Bronchus (tissue), 1 donor: ENCODE measurements around the genes CNIH3 and EPHX1.

DNA sequence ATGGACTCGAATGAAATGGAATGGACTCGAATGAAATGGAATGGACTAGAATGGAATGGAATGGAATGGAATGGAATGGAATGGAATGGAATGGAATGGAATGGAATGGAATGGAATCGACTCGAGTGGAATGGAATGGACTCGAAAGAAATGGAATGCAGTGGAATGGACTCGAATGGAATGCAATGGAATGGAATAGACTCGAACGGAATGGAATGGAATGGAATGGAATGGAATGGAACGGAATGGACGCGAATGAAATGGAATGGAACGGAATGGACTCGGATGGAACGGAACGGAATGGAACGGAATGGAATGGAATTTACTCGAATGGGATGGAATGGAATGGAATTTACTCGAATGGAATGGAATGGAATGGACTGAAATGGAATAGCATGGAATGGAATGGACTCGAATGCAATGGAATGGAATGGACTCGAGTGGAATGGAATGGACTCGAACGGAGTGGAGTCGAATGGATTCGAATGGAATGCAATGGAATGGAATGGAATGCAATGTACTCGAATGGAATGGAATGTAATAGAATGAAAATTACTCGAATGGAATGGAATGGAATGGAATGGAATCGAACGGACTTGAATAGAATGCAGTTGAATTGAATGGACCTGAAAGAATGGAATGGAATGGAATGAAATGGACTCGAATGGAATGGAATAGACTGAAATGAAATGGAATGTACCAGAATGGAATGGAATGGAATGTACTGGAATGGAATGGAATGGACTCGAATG lies 100.1 kb upstream of the FBXO28 start:
- PRO-cap, result no peak

GRCh38 chr1:224212434-224213073 lies 29.5 kb downstream of the DEGS1 start:
- PRO-cap, result no peak

DNA sequence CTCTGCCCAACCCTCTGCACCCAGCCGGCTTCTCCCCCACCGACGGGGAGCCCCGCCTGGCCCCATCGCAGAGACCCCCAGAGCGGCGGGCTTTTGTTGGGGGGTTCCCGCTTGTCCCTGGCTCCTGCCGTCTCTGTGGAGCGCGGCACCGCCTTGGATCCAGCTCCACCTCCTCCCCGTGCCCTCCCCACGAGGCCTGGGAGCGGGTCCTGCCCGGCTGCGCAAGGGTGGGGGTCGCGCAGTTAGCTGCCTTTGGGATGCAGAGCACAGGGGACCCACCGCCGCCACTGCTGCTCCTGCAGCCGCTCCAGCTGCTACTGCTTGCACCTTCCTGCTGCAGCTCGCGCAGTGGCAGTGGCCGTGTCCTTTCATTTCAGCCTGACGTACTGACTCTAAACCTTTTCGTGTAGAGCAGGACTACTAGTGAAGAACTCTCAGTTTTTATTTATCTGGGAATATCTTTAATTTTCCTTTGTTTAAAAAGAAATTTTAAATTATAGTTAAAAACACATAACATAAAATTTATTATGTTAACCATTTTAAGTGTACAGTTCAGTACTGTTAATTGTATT lies 11.1 kb upstream of the NVL start:
- PRO-cap, result bidirectional peak, plus-strand start at position 258 of the sequence, minus-strand start at position 135 of the sequence; bidirectional peak, plus-strand start at position 363 of the sequence, minus-strand start at position 304 of the sequence

DNA sequence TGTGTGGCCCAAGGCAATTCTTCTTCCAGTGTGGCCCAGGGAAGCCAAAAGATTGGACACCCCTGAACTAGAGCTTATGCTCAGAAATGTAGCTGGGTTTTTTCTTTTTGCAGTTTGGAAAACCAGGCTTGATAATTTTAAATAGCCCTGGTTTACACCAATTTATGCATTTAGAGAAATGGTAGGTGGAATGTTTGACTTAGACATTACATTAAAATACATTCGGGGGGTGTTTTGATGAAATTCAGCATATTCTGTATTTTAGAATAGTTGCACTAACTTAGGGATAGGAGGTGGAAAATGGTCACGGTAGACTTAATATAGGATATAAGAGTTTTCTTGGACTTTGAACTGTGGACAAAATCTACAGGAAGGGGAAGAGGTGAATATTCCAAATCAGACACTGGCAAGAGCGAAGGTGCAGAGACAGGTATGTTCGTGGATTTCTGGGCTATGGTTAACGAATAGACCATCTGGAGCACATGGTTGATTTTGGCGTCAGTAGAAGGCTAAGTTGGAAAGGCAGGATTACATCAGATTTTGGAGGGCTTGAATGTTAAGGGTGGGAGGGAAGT lies 2.0 kb downstream of the CNIH4 start:
- PRO-cap, result no peak

GRCh38 chr1:224404864-224405348 lies 29.7 kb downstream of the WDR26 start:
- PRO-cap, result no peak

DNA sequence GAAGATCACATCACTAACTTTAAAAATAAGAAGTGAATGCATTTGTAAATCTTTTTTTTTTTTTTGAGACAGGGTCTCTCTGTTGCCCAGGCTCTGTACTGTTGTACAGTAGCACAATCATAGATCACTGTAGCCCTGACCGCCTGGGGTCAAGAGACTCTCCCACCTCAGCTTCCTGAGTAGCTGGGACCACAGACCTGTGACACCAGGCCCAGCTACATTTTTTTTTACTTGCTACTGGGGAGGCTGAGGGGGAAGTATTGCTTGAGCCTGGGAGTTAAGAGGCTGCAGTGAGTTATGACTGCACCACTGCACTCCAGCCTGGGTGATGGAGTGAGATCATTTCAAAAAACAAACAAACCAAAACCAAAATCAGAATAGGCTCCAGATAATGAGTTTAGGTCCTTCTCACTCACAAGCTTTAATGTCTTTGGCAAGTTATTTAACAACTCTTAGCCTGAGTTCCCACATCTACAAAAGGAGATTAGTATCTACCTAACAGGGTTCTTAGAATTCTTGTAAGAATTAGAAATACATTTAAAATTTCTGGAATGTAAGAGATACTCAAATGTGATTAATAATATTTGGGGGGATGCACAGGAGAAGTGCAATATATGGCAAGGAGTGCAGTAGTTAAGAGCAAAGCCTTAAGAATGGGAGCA lies 22.8 kb downstream of the WDR26 start:
- PRO-cap, result no peak

DNA sequence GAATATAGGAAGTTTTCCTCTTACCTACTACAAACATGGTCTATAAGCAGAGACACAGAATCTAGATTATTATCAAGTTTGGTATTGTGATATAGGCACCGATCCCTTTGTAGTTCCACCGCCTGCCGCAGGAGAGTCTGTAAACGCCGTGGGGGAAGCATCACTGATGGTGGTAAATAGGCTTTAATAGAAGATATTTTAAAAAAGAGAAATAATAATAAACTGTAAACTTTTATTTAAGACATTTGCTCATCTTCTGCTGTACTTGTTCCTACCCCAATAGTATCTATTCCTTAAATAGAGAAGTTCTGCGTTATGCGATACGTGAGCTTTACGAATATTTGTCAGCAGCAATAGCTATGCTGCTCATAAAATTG lies 16.4 kb downstream of the WDR26 start:
- PRO-cap, result no peak

GRCh38 chr1:224512592-224513180 lies 78.1 kb upstream of the WDR26 start:
- PRO-cap, result no peak

DNA sequence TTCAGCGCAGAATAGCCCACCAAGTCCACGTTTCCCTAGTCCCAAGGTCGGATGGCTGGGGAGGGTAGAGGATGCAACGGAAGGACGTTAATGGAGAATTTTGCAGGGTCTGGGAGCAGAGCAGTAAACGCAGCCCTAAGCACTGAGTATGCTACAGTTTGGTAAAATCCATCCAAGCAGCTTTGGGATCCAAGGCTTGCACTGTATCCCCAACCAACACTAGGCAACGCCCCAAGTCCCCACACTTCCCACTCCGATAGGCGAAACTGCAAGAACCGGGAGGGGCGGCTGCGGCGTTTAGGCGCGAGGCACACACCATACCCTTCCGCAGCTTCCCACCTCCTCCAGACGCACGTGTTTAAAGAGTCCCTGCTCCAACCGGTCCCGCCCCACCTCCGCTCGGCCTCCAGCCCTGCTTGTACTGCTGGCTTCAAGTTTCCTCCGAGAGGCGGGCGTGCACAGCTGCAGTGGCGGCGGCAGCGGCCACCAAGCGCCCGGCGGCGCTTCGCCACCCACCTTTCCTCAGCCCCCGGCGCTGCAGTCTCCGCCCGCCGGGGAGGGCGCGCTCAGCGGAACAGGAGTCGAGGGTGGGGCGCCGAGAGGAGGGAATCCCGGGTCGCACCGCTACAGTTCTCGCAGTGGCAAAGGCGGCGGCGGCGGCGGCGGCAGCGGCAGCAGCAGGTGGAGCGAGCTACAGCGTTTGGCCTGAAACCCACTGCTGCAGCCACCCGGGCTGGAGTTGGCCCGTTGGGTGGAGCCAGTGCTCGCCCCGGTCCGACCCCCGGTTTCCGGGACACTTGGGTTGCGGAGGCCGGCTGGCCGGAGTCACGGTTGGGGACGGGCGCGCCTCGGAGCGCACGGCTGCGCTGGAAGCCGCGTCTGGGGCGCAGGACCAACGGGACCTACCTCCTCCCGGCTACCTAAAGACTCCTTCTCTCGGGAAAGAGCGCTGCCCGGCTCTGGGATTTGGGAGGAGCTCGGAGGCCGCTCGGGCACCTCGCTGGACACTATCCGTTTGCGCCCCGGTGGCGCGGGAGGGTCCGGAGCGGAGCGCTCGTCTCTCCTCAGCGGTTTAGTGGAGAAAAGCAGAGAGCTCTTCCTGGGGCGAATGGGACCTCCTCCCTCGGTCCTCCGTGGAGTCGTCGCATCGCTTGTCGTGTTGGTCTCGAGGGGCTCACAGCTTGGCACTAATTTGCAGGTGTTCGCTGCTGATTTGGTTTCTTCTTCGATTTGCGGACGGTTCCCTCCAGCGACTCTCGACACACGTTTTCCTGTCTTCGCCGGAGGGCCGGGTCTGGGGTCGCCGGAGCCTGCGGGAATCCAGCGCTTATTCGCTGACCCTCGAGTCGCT lies at the start of gene CNIH3:
Gene CNIH3, plus strand, starts transcription at position 636 of the 1,351 bp plus-strand sequence.
- PRO-cap, result unidirectional peak, plus-strand start at position 433 of the sequence; unidirectional peak, plus-strand start at position 638 of the sequence

GRCh38 chr1:224733203-224733830 lies 117.2 kb downstream of the CNIH3 start:
- PRO-cap, result bidirectional peak, plus-strand start at chr1:224733532, minus-strand start at chr1:224733345

DNA sequence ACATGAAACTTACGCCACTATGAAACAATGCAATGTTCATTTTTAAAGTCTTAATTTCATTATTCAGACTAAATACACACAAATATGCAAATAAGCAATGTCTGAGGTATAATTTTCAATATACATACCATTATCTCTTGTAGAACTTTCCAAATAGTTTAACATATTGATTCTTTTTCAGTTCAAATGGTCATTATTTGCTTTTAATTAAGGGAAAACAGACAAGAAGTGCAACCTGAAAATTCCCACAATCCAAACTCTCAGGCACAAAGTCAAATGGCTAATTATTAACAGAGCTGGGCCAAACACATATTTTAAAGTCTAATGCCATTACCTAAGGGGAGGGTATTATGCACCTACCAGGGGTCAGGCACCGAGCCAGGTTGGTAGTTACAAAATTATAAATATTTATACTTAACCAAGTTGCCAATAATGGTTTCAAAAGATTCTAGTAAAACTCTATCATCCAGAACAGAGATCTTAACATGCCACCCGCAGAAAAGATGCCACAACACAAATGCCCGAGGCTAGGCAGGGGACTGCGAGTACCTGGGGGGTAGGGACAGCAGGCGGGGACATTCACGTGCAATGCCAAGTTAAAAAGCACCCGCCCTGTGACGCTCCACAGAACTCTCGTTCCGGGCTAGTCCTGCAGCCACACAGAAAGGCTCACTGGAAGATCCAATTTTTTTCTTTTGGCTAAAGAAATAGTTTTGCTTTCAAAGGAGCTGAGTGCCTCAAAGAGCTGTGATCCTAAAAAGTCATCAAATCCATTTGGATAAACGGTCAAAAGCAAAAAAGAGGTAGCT lies 14.9 kb downstream of the LBR start:
- PRO-cap, result no peak

- PRO-cap, result no peak
Measured at GRCh38 chr1:225416153-225416367, 11.8 kb downstream of the LBR start.

- PRO-cap, result no peak
Measured at GRCh38 chr1:225426434-225426889, 1.4 kb downstream of the LBR start.

DNA sequence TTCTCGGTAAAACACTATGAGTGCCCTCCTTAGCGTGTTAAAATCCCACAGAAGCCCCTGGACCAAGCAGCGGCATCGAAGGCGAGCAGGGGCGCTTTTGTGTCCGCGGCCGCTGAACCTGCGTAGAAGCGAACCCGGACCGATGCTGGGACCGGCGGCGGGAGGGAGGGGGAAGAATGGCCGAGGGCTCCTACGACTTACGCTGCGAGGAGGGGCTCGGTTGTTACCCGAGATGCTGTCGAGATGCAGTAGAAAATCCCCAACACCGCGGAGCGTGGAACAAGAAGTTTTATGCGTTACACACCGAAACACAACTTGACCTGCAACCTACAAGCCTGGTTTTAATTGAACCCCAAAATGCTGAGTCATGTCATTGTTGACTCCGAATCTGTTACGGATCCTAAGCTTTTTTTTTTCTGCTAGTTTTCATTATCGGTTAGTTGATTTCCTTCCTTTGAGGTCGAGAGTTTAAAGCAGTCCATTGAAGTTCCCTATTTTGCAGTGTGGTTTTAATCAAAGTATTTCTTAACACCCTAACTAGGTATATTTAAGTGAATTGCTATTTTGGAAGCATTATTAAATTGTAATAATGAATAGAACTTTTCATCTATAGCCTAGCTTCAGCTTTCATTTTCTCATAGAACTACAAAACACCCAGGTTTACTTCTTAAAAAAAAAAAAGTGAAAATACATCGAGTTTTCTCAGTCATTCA lies 823 bp upstream of the LBR start:
- PRO-cap, result bidirectional peak, plus-strand start at position 219 of the sequence, minus-strand start at position 114 of the sequence; bidirectional peak, plus-strand start at position 457 of the sequence, minus-strand start at position 317 of the sequence

- PRO-cap, result no peak
Measured at GRCh38 chr1:225454025-225454609, 26.3 kb upstream of the LBR start.

- PRO-cap, result no peak
Measured at GRCh38 chr1:225463202-225464091, 35.6 kb upstream of the LBR start.

DNA sequence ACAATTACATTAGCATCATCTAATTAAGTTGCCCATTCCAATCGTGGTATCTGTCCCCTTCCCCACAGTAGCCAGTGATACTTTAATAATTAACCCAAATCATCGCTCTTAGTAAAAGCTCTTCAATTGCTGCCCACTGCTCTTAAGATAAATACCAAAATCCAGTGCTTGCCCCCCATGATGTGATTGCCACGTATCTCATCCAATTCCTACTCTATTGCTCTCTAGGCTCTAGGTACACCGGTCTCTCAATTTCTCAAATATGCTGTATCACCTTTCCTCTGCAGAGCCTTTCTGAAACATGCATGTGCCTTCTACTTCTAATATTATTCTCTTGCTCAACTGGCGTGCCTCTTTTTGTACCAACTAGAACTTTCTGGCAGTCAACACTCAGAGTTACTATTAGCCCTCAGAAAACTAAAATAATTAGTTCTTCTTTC lies 111.7 kb upstream of the LBR start:
- PRO-cap, result no peak

GRCh38 chr1:225746524-225747237 lies 30.9 kb upstream of the SRP9 start:
- PRO-cap, result unidirectional peak, plus-strand start at chr1:225746750; bidirectional peak, plus-strand start at chr1:225747098, minus-strand start at chr1:225746955

DNA sequence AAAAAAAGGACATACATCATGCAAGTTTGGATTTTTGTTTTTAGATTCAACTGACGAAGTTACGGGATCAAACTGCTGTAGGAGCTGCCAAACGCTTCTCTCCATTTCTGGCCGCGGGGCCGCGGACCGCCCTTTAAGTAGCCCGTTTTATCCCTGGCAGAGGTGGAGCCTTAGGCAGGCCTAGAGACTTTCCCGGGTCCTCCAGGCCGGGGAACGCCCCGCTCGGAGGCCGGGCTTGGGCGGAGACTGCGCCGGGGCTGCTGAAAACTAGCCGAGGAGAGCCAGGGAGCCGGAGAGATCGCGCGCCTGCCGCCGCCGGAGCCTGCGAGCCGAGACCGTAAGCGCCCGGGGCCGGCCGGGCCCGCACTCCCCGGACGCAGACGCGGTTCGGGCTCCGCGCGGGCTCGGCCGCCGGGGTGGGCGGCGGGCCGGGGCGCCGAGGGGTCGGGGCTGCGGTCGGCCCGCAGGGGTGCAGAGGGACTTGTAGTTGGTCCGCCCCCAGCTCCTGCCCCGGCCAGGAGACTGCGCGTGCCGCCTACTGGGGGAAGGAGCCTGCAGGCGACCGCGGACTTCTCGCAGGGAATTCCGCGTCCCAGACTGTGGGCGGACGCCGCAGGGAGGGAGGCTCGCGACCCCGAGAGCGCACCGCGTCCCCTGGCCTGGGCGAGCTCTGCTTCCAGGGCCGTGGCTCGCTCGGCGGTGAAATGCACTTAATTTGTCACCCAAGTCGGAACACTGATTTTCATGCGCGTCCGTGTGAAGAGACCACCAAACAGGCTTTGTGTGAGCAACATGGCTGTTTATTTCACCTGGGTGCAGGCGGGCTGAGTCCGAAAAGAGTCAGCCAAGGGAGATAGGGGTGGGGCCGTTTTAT lies at the start of gene EPHX1:
Gene EPHX1, plus strand, starts transcription at position 292 of the 874 bp plus-strand sequence.
- PRO-cap, result bidirectional peak, plus-strand start at position 292 of the sequence, minus-strand start at position 109 of the sequence; bidirectional peak, plus-strand start at position 600 of the sequence, minus-strand start at position 518 of the sequence

DNA sequence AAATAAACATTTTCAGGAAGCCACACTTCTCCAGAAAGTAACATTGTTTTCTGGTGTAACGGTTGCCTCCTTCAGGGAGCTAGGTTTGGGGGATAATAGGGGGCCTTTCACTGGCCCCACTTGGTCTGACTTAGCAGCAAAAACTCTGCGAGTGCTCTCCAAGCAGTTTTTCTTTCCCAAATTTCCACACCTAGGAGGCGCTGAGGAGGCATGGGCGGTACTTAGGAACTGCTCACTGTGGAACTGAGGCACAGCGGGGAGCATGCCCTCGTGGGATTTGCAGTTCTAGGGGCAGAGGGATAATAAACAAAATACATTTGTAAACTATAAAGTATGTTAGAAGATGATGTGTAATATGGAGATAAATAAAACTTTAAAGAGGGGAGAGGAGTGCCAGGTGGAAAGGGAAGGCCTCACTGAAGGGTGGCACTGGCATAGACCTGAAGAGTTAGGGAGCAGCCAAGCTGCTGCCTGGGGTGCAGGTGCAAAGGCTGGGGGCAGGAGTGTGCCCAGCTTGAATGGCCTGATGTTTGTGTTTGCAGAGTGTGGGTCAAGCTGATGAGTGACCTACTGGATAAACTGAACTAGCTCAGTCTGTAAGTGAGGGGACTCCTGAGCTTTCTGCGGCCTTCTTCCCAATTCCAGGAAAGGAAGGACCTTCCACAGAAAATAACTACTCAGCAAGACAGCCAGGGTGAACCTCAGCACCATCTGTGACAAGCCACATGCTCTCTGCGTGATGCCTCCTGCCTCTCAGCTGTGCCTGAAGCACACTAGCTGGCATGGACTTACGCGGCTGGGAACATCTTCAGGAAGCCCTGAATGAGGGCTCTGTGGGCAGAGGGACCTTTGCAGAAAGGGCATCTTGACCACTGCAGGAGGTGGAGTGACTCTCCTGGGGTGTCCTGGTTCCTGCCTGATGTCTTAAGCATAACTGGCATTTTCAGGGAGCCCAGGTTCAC lies 2.0 kb downstream of the EPHX1 start:
- PRO-cap, result bidirectional peak, plus-strand start at position 235 of the sequence, minus-strand start at position 178 of the sequence